Heart (tissue), 3 donors: ENCODE measurements around a stretch of chr15.

GRCh38 chr15:60673990-60674353 lies 195.0 kb upstream of the ICE2 start:
- RAMPAGE, long total RNA, 2 experiments = no peak in any of the 2 experiments

DNA sequence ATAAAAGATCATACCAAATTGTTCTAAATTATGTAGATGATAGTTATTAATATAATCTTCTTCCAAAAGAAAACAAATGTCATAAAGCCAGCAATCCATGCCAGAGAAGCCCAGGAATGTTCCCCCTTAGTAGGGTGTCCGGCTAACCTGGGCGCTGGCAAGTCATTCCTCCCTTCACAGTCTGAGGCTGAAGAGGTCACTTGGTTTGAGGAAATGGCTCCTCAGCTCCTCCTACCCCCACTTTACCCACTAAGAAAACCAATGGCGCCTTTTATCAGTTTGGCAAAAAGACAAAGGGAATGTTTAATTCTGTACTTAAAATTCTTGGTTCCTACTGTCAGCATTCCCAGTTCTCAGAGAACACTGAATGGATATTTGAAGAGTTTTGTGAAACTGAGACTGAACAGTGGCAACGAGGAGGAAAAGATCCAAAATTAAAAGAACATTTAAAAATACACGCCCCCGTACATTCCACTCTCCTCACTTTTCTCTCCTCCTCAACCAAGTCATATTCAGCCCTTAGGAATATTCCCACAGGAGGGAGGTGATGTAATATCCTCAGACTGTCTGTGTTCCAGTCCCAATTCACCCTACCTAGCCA lies 234.2 kb upstream of the ICE2 start:
- RAMPAGE, long total RNA, 2 experiments = no peak in any of the 2 experiments

DNA sequence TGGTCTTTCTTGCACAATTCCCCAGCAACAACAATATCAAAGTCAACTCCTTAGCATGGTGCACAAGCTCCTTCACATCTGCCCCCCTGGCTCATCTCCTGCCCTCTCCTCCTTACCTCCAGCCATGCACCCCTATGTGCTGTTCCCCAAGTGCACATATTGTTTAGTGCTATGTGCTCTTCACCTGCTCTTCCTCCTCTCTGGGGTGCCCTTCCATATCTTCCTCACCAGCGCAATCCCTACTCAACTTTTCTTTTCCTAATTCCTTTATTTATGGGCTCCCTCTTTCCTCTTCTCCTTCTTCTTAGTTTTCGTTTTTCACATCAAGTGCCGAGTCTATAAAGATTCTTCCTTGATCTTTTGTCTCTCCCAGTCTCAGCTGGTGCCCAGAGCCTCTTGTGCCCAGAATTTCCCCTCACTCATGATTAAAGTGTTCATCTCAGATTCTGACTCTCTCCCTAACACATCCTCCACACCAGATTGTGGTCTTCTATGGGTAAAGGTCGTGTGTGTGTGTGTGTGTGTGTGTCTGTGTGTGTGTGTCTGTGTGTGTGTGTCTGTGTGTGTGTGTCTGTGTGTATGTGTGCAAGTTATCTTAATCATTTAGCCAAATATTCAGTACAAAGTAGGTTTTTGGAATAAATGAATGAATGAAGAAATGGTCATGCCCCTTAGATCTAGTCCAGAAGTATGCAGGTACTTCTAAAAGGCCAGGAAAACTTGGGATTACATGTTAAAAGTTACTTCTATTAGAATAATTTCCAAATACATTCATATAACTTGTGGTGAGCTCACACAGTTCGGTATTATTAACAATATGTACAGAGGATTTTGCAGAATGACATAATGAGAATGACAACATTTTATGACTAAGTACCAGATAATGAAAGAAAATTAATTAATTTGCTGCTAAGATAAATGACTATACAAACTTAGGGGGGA lies 356.1 kb downstream of the RORA start:
- RAMPAGE, long total RNA, 2 experiments = no peak in any of the 2 experiments

- RAMPAGE, long total RNA, 2 experiments = no peak in any of the 2 experiments
These were observed 233.9 kb downstream of the RORA start for GRCh38 chr15:60995071-60995730.

GRCh38 chr15:61382959-61383348 lies 153.9 kb upstream of the RORA start:
- RAMPAGE, long total RNA, 2 experiments = no peak in any of the 2 experiments

- RAMPAGE, long total RNA, 2 experiments = no peak in any of the 2 experiments
These were observed 160.3 kb upstream of the RORA start for GRCh38 chr15:61389438-61389722.

- RAMPAGE, long total RNA, 2 experiments = no peak in any of the 2 experiments
These were observed 1.5 kb downstream of the C2CD4A start for GRCh38 chr15:62068079-62068900.

DNA sequence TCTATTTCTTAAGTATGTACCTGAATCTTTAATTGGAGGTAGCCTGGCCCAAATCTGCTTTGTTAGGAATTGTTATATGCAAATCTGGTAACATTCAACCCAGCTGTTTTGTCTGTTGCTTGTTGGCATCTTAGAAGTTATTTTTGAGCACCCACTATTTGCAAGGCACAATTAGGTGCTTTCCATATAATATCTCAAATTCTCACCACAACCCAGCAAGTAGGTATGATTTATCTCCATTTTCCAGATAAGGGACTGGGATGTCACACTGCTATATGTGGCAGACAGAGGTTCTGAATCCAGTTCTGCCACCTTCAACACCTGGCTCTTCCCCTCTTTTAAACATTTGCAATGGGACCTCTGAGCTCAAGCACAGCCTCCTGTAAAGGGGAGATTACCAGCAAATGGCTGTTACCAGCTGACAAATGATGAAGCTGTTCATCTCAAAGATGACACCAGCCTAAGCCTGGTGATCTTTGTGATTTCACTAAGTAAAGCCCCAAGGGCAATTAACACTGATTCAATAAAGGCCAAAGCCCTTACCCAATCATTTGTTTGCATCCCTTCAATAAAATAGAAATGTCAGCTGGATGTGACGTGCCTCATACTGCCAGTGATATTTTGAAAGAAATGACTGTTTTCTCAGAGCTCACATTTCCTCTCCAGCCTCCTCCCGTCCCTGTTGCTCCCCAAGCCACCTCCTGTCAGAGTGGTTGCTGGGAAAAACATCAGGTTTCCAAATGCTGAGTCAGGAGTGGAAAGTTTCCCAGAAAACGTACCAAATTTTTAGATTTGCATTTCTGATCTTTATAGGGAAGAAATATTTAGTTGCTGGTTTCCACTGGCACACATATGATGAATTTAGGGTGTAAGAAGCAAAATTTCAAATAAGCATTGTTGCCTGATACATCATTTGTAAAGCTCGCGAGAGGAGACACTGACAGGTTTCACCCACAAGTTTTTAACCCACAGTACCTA lies 20.8 kb downstream of the C2CD4A start:
- RAMPAGE, long total RNA, 2 experiments = no peak in any of the 2 experiments

GRCh38 chr15:62164565-62165130 lies 437 bp downstream of the C2CD4B start:
- RAMPAGE, long total RNA, 2 experiments = no peak in any of the 2 experiments

GRCh38 chr15:62295166-62295613 lies 95.2 kb upstream of the TLN2 start:
- RAMPAGE, long total RNA, 2 experiments = no peak in any of the 2 experiments

- RAMPAGE, long total RNA, 2 experiments = no peak in any of the 2 experiments
These were observed 170.8 kb downstream of the TLN2 start for GRCh38 chr15:62561032-62561634.

GRCh38 chr15:62624825-62625803 lies 234.8 kb downstream of the TLN2 start:
- RAMPAGE, long total RNA, 2 experiments = no peak in any of the 2 experiments

GRCh38 chr15:62742313-62743175 lies 300.0 kb upstream of the TPM1 start:
- RAMPAGE, long total RNA, 2 experiments = no peak in any of the 2 experiments

- RAMPAGE, long total RNA, 2 experiments = no peak in any of the 2 experiments
These were observed 271.8 kb upstream of the TPM1 start for GRCh38 chr15:62770766-62771146.

DNA sequence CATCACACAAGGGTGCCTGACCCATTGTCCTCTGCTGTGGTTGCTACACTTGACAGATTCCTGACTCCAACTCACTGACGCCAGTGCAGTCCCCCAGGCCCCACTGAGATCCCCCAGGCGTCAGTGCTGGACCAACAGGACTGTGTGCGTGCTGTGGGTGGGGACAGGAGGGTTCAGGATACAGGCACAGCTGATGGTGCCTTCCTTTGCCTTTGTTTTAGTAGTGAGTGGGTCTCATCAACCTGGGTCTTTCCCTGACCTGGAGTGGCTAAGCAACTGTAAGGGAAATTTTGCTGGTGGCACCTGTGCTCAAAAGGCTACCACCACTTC lies 135.8 kb upstream of the TPM1 start:
- RAMPAGE, long total RNA, 2 experiments = no peak in any of the 2 experiments

- RAMPAGE, long total RNA, 2 experiments = no peak in any of the 2 experiments
These were observed 101.8 kb upstream of the TPM1 start for GRCh38 chr15:62940509-62941416.

GRCh38 chr15:62961044-62961640 lies 81.4 kb upstream of the TPM1 start:
- RAMPAGE, long total RNA, 2 experiments = no peak in any of the 2 experiments

GRCh38 chr15:63045243-63046137 lies 2.9 kb downstream of the TPM1 start:
- RAMPAGE, long total RNA, 2 experiments = no peak in any of the 2 experiments

DNA sequence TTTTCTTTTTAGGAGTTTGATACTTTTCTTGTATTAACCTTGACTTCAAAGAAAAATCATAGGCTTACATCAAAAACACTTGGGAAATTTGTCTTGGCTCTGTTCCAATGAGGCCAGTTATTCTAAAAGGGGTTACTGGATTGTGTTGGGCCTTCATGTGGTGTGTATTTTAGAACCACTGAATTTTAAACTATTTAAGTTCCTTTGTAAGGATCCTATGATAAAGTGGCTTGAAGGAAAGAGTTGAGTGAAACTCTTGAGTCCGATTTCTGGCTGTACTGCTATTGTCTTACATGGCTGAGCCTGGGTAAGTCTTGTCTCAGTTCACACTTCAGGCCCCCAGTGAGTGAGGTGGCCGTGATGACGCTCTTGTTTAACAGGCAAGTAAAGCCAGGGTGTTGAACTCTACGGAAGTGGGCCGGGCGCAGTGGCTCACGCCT lies 13.4 kb downstream of the TPM1 start:
- RAMPAGE, long total RNA, 2 experiments = no peak in any of the 2 experiments

DNA sequence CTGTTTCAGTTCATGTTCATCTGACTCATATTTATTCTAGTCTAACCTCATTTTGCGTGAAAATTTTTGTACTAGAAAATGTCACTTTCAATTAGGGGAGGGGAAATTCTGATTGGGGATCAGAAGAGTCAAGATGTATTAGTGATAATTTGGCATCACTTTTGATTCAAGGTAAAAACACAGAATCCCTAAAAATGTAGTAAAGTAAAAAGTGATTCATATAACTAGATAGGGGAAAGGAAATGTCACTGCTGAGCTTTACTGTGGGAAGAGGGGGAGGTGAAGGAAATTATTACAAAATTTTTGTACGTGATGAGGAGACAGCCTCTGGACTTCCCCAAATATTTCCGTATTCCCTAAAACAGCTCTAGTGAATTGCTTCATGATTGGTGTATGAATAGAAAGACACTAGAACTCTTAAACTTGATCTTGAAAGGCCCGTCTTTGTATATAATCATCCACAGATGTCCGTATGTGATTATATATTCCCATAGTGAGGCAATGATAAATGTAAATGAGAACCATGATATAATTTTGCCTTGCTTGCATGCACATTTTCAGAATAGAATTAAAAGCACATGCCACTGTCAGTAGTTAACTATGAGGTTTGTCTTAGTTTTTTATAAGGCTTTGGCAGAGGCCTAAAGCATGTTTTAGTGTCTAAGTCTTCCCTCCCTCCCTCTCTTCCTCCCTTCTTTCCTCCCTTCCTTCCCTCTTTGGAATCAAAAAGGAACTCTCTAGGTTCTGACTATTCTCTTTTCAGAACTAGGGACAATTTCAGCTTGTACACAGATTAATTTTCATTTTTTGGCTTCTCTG lies 23.2 kb downstream of the RAB8B start:
- RAMPAGE, long total RNA, 2 experiments = no peak in any of the 2 experiments